Measurements from ENCODE around the genes PIGU and MMP24.

DNA sequence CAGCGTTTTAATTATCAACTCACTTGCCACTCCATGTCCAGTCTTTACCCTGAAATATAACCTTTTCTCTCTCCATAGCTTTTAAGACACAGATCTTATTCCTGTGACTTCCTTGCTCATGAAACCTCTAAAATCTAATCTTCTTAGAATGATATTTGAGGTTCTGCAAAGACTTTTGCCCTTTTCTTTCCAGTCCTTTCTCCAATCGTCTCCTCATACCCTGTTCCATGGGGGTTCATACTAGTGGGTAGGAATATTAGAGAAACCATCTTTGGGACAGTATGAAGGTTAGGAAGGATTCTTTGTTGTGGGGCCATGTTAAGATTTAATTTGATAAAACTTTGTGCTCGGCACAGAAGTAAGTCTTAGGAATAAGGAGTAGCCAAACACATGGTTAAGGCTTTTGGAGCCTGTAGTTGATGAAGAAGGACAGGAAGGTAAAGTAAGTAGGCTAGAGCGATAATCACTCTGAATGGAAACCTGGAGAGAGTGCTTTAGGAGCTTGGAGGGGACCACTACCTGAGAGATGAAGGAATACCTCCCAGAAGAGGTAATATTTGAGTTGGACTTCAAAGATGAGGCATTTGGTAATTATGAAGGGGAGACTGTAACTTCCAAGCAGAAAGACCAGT, 49.8 kb downstream of the RALY start:
- RRBS = no CpG with 5 or more reads among the region's 4 CpGs

GRCh38 chr20:34190674-34191137, 50.5 kb upstream of the ASIP start:
- RRBS = 11% methylated on average over 2 of the region's 3 CpGs

GRCh38 chr20:34514922-34516008, 957 bp upstream of the DYNLRB1 start:
- RRBS = 11% methylated on average over 3 of the region's 42 CpGs

- RRBS = no CpG with 5 or more reads among the region's 14 CpGs
Measured at GRCh38 chr20:34540483-34541183, 17.9 kb upstream of the MAP1LC3A start.

GRCh38 chr20:34558216-34558605, 307 bp upstream of the MAP1LC3A start:
- RRBS = 4% methylated on average over 11 of the region's 35 CpGs

DNA sequence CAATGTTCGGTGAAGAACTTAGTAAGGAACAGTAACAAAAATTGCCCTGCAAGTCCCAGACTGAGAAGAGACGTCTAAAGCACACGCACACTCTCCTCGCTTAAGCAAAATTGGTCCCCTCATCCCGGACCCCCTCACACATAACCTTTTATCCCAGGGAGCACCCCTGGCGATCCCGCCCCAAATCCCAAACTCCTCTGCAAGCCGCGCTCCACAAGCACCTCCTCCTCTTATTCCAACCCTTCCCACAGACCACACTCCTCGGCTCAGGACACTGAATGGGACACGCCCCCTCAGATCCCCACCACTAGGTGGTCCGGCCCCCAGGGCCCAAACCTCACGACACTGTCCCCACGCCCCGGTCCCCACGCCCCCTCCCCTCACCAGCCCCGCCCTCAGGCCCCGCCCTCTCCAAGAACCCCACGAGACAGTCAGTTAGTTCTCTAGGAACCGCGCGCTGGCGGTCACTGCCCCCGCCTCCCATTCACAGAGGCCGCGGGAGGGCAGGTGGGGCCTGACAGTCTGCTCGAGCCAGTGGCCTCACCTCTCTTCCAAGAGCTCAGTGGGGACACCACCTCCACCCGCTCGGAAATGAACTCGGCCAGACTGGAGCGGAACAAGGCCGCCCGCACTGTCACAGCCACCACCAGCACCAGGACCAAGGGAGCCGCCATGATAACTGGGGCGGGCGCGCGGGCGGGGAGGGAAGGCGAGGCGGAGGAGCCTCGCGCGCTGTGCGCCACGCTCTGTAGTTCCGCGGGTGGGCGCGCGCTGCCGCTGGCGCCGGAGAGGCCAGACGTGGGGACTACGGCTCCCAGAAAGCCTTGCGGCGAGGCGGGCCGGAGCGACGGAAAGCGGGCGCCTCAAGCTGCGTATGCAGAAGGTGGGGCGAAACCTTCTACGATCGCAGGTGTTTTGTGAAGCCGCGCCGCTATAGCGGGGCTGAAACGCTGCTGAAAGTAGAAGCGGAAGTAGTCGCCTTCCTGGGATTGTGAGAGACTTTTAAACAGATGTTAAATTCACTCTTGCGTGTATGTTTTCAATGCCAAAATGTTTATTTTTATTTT, at the start of gene PIGU:
PIGU (minus strand) TSS at position 681 of the 1,067 bp plus-strand sequence.
- RRBS = 6% methylated on average over 11 of the region's 76 CpGs

GRCh38 chr20:34710623-34711048, 6.5 kb downstream of the TP53INP2 start:
- RRBS = no CpG with 5 or more reads among the region's 5 CpGs

DNA sequence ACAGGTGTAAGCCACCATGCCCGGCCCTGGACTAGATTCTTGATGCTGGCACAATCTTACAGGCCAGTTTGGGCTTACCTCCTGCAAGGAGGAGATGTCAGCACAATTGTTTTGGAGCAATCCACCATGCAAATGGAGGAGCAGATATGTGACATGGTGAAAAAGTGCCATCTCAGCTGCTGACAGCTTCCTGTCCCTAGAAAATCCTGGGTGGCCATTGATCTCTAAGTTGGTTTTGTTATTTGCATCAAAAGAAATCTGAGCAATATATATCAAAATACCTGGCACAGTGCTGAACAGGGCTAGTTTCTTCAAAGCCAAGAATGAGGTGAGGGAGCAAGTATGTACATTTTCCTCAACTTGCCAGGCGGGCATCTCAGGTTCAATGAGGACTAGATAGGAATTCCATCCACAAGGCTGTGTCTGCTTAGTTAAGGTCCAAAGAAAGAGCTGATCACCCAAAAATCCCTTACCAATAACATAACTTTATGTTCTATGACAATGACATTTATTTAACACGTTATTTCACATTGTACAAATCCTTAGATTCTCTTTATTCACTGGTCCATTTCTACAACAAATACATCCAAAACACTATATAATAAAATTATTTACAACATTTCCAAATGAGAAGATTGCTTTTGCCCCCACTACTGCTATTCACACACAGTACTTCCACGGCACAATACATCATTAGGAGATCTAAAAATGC, 10.3 kb downstream of the TP53INP2 start:
- RRBS = no CpG with 5 or more reads among the region's 4 CpGs

GRCh38 chr20:34724323-34724522, 20.1 kb downstream of the TP53INP2 start:
- RRBS = no CpG with 5 or more reads among the region's 3 CpGs

DNA sequence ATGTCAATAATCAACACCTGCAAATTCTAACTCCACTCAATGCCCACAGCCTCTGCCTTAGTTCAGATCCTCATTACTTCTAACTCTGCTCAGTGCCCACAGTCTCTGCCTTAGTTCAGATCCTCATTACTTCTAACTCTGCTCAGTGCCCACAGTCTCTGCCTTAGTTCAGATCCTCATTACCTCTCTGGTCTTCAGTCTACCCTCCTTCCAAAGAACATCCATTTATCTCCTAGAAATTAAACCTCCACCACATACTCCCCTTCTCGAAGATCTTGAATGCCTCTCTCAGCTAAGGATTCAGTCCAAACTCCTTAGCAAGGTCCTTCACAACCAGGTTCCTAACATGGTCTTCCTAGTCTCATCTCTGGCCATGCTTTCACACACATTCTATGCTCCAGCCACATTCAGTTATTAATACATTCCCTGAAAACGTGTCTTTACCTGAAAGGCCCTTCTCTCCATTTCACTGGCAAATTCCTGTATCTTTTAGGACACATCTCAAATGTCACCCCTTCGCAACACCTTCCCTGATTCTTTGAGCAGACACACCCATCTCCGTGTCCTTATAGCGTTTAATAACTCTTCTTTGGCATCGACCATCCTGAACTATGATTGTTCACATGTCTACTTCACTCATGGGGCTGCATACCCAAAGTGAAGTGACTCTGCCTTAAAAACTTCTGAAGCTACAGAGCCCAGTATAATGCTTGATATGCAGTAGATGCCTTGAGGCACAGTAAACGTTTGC, 3.3 kb downstream of the NCOA6 start:
- RRBS = no CpG with 5 or more reads among the region's 7 CpGs

DNA sequence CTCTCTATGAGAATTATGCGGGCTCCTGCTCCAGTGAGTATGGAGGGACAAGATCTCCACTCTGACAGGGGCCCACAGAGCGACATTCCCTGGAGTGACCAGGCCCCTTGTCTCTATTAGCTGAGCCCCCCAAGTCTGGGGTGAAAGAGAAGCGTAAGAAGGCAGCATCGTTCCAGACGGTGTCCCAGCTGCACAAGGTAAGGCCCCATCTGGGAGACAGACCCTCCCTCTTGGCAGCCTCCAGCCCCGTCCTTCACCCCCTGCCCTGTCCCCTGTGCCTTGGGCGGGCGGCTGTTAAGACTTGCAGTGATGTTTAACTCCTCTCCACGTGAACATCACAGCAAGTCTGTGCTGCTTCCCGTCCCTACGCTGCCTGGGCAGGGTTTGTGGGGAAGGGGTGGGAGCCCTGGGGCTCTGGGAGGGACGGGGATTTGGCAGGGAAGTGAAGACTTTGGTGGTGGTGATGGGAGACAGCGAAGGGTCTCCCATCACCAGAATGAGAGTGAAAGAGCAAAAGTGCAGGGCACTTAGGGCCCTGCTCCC, 34.5 kb downstream of the MYH7B start:
- RRBS = no CpG with 5 or more reads among the region's 13 CpGs

GRCh38 chr20:35074235-35074901, 18.2 kb downstream of the TRPC4AP start:
- RRBS = no CpG with 5 or more reads among the region's 9 CpGs

DNA sequence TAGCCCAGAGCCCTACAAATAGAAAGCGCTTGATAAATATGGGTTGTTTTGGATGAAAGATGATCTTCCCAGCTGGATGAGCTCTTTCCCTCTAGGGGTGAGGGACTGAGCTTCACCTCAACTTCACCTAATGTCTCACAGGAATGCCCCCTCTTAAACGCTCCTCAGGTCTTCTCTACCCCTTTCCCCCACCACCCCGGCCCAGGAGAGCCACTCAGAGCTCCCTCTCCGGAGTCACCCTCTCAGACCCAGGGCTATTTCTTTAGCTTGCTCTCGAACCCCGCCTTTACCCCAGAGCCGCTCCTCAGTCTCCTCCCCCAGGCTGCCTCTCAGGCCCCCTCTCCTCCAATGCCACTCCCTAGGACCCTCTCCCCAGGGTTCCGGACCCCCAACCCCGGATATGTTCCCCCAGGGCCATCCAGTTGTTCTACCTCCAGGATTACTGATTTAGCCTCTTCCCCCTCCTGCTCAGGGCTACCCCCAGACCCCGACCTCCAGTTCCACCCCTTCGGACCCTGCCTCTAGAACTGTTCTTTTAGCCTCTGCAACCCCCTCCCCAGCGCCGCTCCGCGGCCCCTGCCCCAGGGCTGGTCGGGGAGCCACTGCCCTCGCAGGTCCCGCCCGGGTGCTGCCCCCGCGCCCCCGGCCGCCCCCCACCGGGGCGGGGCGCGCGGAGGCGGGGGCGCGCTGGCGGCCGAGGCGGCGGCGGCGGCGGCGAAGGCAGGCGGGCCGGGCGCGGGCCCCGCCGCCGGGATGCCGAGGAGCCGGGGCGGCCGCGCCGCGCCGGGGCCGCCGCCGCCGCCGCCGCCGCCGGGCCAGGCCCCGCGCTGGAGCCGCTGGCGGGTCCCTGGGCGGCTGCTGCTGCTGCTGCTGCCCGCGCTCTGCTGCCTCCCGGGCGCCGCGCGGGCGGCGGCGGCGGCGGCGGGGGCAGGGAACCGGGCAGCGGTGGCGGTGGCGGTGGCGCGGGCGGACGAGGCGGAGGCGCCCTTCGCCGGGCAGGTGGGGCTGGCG, at the start of gene MMP24:
MMP24 (plus strand) TSS at position 705 of the 1,011 bp plus-strand sequence.
- RRBS = 4% methylated on average over 47 of the region's 93 CpGs

GRCh38 chr20:35297144-35297606, 5.0 kb upstream of the FAM83C start:
- RRBS = no CpG with 5 or more reads among the region's 8 CpGs

DNA sequence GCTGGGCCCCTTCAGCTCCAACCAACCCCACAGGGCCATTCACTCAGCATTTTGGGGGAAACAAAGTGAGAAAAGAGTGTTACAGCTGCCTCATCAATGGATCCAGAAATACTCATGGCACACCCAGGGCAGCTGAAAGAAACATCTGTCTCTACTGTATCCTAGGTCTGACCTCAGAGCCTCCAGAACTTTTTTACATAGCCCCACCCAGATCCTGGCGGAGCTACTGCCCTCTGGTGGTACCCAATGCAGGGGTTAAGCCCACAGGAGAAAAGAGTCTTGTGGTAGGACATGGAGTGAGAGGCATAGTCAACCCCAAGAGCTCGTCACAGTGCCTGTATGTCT, 37.2 kb upstream of the FAM83C start:
- RRBS = no CpG with 5 or more reads among the region's 2 CpGs

DNA sequence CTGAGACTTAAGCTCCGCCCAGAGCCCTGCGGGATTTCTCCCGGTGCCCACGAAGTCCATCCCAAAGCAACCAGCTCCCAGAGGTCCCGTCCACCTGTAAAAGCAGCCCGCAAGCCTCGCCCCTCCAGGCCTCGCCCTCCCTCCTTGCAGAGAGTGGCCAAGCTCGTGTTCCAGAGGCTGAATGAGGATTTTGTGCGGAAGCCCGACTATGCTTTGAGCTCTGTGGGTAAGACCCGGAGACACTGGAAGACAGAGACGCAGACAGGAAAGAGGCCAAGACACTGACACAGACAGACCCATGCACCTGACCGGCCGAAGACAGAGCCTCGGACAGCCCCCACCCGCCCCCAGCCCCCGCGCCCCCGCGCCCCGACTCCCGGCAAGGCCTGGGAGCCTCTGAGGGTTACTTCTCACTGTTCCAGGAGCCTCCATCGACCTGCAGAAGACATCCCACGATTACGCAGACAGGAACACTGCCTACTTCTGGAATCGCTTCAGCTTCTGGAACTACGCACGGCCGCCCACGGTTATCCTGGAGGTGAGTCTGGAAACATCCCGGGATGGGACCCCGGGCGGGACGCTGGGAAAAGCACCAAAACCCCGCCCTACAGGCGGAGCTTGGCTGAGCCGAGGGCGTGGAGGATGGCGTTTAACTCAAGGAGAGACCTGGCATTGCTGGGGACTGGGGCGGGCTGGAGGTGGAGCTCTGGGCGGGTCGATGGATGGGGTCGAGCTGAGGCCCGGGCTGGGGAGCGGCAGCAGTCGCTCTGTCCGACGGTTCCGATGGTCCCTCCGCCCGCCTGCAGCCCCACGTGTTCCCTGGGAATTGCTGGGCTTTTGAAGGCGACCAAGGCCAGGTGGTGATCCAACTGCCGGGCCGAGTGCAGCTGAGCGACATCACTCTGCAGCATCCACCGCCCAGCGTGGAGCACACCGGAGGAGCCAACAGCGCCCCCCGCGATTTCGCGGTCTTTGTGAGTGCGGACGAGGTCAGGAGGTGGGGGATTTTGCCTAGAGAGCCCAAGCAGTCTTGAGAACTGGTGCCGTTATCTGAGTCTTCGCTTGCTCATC, 3.5 kb downstream of the SPAG4 start:
- RRBS = 12% methylated on average over 15 of the region's 69 CpGs

- RRBS = no CpG with 5 or more reads among the region's 11 CpGs
Measured at GRCh38 chr20:35716917-35717361, 17.7 kb downstream of the ROMO1 start.

- RRBS = no CpG with 5 or more reads among the region's 21 CpGs
Measured at GRCh38 chr20:35731441-35732462, 10.3 kb downstream of the RBM39 start.

DNA sequence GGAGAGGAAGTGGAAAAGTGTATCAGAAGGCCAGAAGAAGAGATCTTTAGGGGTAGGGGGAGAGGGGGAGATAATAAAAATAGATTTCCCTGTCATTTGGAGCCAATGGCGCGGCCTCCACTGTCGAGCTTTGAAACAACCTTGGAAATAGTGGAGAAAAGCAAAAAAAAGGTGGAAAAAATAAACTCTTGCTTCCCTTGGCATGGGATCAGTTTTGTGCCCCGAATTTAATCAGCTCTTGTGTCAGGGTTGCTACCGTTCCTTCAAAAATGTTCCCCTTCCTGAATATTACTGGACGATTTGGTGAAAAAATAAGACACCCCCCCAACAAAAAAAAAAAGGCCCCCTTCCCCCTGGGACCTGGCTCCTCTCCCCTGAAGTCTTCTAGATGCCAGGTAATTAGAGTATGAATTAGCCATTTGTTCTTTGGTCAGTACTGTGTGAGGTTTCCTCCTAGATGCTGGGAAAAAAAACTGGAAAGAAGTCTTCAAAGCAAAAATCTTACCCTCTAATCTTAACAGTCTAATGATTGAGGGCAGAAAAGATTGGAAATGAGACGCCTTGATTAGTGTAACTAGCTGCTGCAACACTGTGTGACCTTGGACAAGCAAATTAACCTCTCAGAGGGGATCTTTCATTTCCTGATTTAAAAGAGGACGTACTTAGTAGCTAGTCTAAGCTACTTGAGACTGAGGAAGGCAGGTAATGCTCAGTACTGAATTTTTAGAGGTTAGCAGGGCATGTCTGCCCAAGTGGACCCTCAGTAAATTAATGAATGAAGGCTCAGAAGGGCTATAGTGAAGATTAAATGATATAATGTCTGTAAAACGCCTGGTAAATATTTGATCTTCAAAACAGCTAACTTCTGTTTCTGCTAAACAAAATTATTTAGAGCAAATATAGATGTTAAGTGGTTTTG, 937 bp upstream of the RBM39 start:
- RRBS = no CpG with 5 or more reads among the region's 9 CpGs

DNA sequence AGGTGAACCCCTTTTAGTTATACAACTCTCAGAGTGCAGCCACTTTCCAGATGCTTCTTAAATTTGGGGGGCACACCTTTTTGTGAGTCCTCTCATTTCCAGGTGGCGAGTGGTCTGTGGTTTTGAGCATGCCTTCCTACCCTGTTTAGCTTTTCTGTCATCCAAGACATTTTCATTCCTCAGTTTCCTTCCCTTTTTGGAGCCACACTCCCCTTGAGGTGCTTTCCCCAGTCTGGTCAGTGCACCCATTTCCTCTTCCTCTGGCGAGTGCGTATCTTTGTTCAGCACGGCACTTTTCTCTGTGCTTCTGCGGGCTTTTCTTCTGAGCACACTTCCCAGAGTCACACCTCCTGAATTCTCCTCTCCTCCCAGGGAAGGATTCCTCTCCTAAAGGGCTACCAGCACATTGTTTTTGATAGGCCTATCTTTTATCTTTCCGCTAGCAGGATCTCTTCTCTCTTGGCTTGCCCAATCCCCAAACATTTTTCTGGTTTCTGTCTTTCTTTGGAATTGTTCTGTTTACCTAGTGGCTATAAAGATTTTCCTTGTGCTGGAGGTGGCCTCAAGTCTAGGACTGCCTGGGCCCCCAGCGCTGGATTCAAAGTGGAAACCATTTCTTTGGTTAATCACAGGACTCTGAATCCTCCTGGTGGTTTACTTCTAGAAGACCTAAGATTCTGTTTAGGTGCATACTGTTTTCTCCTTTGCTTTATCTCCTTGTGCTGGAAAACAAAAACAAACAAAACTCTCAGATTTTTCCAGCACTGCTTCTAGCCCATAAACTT, 1.5 kb downstream of the PHF20 start:
- RRBS = no CpG with 5 or more reads among the region's 7 CpGs